HL-60 (cell line): ENCODE results near the genes AGPS, PDE11A, FKBP7, ZNF385B and UBE2E3.

DNA sequence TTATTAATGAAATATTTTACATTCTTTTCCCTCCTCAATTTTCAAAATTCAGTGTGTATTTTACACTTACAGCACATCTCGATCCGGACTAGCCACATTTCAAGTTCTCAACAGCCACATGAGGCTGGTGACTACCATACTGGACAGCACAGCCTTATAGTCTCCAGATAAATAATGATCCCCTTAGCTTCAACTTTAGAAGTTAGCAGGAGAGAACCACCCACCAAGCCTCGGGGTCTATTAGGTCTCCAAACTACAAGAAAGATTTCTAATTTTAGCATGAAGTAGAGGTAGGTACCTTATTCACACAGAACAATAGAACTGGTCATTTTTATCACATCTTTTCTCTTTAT lies 95.3 kb upstream of the HNRNPA3 start:
- RRBS, result no CpG with 5 or more reads among the region's 3 CpGs

GRCh38 chr2:177240607-177241414 lies 23.7 kb downstream of the NFE2L2 start:
- RRBS, result no CpG with 5 or more reads among the region's 2 CpGs

- RRBS, result no CpG with 5 or more reads among the region's 2 CpGs
These were observed 1.3 kb upstream of the NFE2L2 start for GRCh38 chr2:177265765-177266225.

- RRBS, result 3% methylated on average over 41 of the region's 86 CpGs
These were observed at the start of gene AGPS for GRCh38 chr2:177392247-177393323. Gene AGPS (plus strand): TSS chr2:177392773.

- RRBS, result 17% methylated on average over 7 of the region's 50 CpGs
These were observed at the start of gene PDE11A for GRCh38 chr2:178072091-178073189. Gene PDE11A (minus strand): TSS chr2:178072777.

DNA sequence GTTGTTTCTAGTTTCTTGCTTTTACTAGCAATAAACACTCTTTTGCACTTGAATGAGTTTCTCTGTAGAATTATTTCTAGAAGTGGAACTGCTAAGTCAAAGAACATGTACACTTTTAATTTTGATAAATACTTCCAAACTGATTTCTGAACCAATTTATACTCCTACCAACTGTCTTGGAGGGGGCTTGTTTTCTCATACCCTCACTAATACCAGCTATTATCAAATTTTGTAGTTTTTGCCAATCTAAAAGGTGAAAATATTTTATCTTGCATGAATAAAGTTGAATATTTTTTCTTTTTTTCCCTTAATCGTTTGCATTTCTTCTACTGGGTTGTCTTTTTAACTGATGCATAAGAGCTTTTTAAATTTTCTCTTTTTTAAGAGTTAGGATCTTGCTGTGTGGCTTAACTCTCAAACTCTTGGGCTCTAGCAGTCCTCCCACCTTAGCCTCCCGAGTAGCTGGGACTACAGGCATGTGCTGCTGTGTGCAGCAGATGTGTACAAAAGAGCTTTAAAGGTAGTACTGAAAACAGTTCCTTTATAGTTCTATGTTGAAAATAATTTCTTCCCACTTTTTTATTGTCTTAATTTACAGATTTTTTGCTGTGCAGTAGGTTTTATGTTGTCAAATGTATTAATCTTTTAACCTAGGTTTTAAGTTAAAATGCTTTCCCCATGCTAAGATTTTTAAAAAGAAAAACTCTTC lies 13.3 kb downstream of the PRKRA start:
- RRBS, result no CpG with 5 or more reads among the region's 2 CpGs

DNA sequence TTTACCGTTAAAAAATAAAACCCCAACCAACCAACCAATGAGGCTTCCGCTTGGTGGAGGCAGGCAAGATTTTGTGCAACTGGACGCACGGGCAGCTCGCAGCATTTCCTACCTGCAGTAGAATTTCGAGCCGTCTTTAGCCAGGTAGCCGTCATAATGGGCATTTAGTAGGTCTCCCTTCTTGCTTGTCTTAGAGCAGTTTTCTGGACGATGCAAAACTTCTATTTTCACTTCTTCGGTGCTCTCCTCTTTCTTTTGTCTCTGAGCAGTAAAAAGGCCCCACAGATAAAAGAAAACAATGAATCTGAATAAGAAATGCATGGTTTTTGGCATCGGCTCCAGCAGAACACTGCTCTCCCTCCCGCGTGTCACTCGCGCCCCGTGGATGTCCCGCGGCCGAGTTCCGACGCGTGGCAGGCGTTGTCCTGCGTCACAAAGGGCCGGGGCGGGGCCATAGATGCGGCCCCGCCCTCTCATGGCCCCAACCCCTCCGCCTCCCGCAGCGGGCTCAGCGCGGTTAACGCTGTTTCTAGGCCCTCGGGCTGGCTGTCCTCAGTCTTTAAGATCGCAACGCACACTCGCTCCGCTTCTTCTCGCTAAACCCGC lies at the start of gene FKBP7:
FKBP7 (minus strand) TSS at position 434 of the 606 bp plus-strand sequence.
- RRBS, result no CpG with 5 or more reads among the region's 41 CpGs

GRCh38 chr2:178480946-178481337 lies 685 bp downstream of the PLEKHA3 start:
- RRBS, result no CpG with 5 or more reads among the region's 13 CpGs

GRCh38 chr2:178572231-178572709 lies 92.0 kb downstream of the PLEKHA3 start:
- RRBS, result no CpG with 5 or more reads among the region's 6 CpGs

DNA sequence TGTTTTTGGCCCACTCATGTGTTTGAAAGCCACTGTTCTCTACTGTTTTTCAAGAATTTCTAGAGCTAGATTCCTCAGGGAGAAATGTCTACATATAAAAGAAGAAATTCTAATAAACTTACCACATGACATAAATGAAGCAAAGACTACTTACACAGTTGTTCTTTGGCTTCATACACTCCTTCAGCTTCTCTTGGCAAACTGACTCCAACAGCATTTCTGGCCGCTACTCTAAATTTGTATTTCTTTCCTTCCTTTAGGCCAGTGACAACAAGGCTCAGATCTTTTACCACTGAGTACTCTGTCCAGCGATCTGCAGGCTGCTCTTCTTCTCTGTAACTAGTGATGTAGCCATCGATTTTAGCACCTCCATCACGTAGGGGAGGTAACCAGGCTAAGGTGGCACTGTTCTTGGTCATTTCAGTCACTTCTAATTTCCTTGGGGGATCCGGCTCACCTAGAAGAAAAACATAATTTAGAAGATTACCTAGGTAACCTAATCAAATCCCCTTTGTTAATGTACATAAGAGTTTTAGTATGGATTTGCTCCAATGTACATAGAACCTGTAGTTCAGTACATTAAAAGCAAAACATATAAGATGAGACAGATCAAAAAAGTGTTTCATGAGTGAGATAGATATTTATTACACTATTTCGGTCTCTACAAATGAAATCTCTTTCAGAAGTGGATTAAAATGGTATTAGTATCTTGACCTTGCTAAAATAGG lies 106.3 kb downstream of the PLEKHA3 start:
- RRBS, result no CpG with 5 or more reads among the region's 6 CpGs

DNA sequence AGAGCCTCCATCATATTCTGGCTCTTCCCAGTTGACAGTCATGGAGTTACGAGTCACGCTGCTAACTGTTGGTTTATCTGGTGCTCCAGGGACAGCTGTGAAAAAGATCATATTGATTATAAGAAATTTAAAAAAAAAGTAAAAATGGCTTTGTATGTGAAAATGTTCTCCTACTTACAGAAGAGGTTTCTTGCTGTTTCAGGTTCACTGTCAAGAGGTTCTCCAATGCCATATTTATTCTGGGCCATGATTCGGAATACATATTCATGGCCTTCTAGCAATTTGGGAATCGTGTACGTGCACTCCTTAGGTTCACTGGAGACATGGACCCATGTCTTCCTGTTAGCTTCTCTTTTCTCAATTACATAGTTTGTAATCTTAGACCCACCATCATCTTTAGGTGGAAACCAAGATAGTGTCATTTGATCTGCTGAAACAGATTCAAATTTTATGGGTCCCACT lies 118.7 kb downstream of the PLEKHA3 start:
- RRBS, result no CpG with 5 or more reads among the region's 5 CpGs

- RRBS, result no CpG with 5 or more reads among the region's 3 CpGs
These were observed 75.4 kb upstream of the CCDC141 start for GRCh38 chr2:179125292-179125721.

DNA sequence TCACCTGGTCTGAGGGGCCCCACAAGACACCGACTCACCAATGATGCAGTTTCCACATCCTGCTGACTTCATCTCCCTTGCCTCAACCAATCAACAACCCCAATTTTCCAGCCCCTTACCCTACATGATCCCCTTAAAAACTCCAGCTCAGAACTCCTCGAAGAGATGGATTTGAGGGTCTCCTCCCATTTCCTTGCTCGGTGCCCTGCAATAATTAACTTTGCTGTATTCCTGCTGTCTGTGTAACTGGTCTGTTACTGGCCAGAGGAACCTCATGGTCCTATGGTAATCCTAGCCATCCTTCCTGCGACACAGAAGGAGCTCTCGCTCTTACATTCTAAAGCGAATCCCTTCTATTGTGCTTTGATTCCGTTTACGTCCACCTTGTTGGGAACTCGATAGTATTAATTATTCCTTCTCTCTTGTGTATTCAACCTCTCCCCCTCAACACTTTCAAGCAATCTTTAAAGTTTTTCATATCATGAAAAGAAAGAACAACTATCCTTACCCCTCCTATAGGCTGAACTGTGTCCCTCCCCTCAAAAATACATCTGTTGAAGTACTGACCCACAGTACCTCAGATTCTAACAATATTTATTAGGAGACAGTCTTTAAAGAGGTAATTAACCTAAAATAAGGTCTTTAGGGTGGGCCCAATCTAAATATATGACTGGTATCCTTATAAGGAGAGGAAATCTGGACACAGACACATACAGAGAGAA lies 89.9 kb upstream of the CCDC141 start:
- RRBS, result no CpG with 5 or more reads among the region's 9 CpGs

DNA sequence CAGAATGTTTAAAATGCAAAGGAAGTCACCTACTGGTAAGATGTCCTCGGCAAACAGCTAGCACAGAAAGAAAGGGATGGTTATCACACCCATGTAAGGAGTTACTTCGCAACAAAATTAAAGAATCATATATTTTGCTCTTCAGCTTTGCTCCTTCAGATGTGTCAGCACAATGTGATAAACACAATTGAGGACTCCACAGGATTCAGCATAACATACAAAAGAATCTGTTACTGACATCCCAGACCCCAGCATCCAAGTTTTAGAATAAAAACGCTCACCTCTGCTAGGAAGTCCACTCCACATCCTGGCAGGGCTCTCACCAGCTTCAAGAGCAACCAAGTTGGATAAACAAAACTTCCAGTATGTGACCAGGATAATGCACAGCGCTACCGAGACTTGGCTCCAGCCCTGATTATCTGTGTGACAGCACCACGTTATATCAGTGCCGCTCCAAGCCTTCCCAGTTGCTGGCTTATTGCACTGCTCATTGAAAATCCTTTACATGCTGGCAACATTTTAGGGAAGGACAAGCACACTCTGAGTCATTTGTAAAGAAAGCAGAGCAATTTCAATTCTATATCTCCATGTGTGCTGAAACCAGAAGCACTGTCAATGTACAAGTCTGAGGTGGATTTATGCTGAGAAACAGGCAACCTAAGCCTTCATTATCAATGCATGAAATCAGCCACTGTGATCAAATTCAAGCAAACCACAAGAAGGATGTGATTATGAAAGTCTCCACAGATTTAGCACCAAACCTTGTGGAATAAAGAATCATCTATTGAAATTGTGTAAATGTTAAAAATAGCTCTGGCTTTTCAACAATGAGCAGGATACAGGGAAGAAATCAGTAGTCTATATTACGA lies 115.7 kb downstream of the ZNF385B start:
- RRBS, result no CpG with 5 or more reads among the region's 8 CpGs

- RRBS, result 8% methylated on average over 42 of the region's 107 CpGs
These were observed at the start of gene ZNF385B for GRCh38 chr2:179860719-179861725. Gene ZNF385B (minus strand): TSS chr2:179861612.

- RRBS, result no CpG with 5 or more reads among the region's 9 CpGs
These were observed 61.8 kb downstream of the CWC22 start for GRCh38 chr2:179945080-179945909.

DNA sequence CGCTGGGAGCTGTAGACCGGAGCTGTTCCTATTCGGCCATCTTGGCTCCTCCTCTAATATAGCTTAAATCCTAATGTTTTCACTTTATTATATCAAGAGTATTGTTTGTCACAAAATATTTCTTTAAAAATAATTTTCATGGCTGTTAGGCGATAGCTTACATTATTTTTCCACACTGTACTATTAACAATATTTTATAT lies 140.9 kb upstream of the UBE2E3 start:
- RRBS, result no CpG with 5 or more reads among the region's 4 CpGs

GRCh38 chr2:180873159-180873687 lies 107.2 kb upstream of the UBE2E3 start:
- RRBS, result no CpG with 5 or more reads among the region's 32 CpGs

GRCh38 chr2:180979908-180981034 lies at the start of gene UBE2E3:
Gene UBE2E3 (plus strand): TSS chr2:180980605.
- RRBS, result 3% methylated on average over 69 of the region's 132 CpGs

GRCh38 chr2:181054363-181055333 lies 74.2 kb downstream of the UBE2E3 start:
- RRBS, result no CpG with 5 or more reads among the region's 5 CpGs